ENCODE measurements around a stretch of chr14.

GRCh38 chr14:101763686-101764597 lies 2.4 kb downstream of the PPP2R5C start:
- PRO-cap, result no peak
- RAMPAGE, long total RNA, 4 experiments, result no peak in any of the 4 experiments

DNA sequence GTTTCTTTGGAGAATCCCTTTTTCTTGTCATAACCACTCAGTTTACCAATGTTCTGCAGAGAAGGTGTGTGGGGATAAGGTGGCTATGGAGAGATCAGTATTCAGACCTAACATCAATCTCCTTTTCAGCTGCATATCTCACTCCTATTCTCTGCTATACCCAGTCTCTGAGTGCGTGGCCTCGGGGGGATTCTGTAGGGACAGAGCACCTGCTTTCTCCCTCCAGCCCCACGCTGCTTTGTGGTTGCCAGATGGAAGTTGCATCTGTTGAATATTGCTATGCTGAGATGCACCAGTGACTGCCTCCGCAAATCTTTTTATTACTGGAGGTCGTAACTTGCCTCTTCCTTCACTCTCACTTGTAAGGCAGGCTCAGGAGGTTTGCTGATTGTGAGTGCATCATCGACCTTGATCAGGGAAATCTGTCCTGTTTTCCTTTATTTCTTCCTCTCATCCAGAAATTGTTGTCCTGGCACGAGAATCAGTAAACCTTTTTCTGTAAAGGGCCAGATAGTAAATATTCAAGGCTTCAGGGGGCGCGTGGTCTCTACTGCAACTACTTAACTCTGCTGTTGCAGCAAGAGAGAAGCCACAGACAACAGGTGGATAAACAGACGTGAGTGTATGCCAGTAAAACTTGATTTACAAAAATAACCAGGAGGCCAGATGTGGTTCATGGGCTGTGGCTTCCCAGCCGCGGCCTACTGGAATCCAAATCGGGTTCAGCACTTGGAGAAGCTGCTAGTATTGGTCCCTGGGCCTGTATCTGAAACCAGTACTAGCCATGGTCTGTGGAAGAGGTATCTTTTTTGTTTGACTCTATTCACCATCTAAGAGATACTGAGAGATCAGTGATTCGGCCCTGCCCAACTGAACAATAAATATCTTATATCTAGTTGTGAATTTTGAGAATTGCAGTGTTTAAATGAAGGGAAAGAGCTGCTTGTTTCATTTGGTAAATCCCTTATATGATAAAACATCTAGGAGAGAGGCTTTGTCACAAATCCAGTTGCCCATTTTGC lies 13.1 kb downstream of the PPP2R5C start:
- PRO-cap, result no peak
- RAMPAGE, long total RNA, 4 experiments, result no peak in any of the 4 experiments

DNA sequence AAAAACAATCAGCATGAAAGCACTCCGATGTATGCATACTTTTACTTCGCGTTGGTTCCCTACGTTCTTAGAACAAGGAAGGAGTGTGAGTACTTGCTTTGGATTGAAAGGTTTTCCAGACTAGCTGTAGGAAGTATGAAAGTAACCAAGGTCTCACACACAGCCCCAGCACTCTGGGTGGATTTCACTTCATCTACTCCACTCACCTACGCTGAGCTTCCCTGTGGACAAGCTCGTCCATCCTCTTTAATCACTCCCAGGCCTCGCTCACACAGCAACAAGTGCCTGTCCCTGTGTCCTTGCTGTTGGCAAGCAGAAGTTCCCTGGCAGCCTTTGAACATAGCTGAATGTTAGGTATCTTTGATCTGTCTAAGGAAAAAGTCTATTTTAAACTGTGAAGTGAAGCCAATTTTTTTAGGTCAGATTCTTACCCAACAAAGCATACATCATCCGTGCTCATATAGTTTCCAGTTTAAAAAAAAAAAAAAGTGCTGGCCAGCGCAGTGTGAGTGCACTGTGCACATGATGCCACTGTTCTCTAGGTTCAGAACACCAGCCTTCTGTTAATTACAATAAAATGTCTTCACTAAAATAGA lies 36.3 kb downstream of the PPP2R5C start:
- PRO-cap, result no peak
- RAMPAGE, long total RNA, 4 experiments, result no peak in any of the 4 experiments

DNA sequence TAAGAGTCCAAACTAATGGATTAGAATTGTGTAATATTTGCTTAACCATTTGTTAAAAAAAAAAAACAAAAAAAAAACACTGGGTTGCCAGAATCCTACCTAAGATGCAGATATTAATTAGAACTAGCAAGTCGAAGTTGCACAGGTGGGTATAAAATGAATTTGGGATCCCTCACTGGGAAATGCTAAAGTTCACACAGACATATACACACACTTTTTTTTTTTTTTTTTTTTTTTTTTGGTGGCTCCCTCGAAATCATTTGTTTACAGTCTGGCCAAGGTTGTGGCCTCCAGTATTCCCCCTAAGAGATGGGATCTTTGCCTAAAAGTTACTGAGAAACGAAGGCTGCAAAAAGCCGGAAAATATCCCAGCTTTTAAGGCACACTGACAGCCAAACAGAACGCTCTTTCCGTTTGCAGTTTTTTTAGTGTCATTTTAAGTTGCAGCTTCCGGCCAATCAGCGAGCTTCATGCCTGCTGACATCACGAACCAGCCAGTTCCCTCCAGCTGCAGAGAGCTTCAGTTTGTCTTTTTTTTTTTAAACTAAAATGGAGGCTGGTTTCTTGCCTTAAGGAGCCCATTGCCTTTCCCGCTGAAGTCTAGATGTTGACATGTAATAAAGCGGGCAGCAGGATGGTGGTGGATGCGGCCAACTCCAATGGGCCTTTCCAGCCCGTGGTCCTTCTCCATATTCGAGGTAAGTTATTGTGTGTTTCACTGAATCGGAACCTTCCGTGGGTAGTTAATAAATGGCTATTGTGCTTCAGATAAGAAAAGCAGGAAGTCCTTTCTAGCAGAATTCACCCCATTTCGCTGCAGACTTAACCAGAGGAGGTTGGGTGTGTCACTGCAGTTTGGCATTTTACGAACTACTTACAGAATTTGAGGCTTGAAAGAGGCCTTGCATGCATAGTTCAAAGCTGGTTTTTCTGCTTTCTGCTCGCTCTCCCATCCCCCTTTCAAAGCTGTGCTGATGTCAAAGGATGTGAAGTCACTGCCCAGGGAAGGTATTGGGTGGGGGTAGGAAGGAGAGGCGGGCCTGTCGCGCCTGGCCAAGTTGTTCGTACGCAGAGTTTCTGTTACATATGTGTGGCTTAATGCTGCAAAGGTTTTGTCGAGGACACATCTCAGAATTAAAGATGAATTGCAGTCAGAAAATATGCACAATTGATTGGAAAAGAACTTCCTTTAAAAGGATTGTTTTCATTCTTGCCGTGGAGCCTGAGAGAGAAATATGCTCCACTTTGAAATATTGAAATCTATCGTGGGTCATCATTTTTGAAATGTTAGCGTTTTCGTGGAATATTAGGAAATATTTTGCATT lies 48.3 kb downstream of the PPP2R5C start:
- PRO-cap, result bidirectional peak, plus-strand start at position 497 of the sequence, minus-strand start at position 400 of the sequence; bidirectional peak, plus-strand start at position 1,098 of the sequence, minus-strand start at position 962 of the sequence
- RAMPAGE, long total RNA, 4 experiments, result start-site peak on the plus strand in 4 of 4 experiments, centred at positions 507 to 537 of the sequence, 207 to 401 reads per replicate

- PRO-cap, result no peak
- RAMPAGE, long total RNA, 4 experiments, result no peak in any of the 4 experiments
These were observed 54.6 kb downstream of the PPP2R5C start for GRCh38 chr14:101816004-101816631.

- PRO-cap, result no peak
- RAMPAGE, long total RNA, 4 experiments, result no peak in any of the 4 experiments
These were observed 58.8 kb downstream of the PPP2R5C start for GRCh38 chr14:101820213-101820847.

DNA sequence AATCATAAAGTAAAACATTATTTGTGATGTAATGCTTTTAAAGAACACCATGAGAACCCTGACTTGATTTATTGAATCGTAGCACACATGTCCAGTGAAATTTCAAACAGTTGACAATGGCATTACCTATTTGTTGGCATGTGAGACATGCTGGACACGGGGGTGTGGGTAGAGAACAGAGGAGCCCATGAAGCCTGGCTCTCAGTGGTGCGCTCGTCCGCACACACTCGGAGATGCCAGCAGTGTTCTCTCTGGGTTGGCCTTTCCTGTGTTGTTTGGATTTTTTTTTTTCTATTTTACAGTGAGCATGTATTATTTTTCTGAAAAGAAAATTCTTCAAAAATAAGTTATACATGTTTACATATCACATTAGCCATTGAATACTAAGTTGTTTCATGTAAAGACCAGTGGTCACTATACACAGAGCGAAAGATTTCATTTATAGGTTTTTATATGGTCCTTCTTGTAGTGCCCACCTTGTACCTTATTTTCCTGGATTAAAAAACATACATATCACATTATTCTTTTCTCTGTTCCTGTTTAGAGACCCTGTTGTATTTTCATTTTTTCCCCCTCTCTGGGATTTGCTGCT lies 78.3 kb downstream of the PPP2R5C start:
- PRO-cap, result no peak
- RAMPAGE, long total RNA, 4 experiments, result no peak in any of the 4 experiments

DNA sequence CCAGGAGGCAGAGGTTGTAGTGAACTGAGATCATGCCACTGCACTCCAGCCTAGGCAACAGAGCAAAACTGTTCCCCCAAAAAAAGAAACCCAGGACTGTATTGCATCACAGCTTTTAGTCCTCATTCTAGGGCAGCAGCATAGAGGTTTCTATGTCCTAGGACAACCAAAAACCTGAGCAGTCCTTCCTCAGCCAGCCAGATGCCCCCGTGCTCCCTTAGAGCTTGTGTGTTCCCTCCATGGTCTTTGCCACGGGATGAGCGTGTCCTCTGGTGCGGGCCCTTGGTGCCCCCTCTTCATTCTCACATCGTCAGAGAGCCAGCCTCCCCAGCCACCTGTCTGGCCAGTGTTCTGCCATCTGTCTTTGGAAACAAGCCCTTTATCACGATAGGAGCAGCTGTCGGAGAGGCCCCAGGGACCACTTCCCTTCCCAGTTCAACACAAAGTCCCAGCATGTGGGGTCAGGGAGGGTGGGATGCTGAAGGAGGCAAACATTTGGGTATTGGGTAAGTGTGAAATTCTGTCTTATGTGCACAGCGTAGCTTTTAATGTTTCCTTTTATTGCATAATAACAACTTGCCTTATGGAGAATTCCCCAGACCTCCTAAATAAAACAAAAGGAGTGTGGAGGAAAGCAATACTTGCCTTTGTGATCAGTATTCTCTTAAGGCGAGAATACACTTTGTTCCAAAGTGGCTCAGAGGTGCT lies 44.5 kb downstream of the DYNC1H1 start:
- PRO-cap, result no peak
- RAMPAGE, long total RNA, 4 experiments, result no peak in any of the 4 experiments

GRCh38 chr14:102086661-102086923 lies 252 bp downstream of the HSP90AA1 start:
- PRO-cap, result no peak
- RAMPAGE, long total RNA, 4 experiments, result no peak in any of the 4 experiments

DNA sequence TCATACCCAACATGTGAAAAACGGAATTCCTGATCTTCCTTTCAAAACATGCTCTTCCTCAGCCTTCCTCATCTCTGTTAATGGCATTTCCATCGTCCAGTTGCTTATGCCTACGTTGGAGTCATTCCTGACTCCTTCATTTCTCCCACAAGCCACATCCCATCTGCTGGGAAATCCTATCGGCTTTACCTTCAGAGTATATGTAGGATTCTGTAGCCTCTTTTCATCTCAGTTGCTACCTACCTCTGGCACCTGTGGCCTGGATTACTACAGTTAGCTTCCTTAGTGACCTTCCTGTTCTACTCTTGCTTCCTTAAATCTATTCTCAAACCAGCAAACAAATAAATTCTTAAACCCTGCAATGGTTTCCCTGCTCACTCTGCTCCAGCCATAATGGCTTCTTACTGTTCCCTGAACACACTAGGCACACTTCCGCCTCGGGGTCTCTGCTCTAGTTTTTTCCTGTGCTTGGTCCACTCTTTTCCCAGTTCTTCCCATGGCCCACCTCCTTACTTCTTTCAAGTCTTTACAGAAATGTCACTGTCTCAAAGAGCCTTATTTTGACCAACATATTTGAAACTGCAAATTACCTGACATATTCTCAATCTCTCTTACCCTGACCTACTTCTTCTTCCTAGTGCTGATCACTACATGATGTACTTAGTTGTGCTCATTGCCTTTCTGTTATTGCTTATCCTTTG lies 8.4 kb upstream of the WDR20 start:
- PRO-cap, result no peak
- RAMPAGE, long total RNA, 4 experiments, result no peak in any of the 4 experiments

GRCh38 chr14:102321323-102322070 lies 2.0 kb downstream of the ZNF839 start:
- PRO-cap, result no peak
- RAMPAGE, long total RNA, 4 experiments, result no peak in any of the 4 experiments

DNA sequence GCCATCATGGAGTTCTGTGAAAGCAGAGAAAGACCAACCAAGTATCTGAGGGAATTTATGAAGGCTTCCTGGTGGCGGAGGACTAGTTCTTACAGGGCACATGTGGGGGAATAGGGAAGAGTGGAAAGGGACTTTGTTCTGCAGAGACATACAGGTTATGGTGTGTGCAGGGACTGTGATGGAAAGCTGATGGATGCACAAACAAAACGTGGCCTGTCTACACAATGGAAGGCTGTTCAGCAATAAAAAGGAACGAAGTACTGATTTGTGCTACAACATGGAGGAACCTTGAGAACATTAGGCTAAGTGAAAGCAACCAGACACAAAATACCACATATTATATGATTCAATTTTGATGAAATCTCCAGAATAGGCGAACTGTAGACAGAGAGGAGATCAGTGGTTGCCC lies 2.6 kb downstream of the TECPR2 start:
- PRO-cap, result no peak
- RAMPAGE, long total RNA, 4 experiments, result no peak in any of the 4 experiments

- PRO-cap, result no peak
- RAMPAGE, long total RNA, 4 experiments, result no peak in any of the 4 experiments
These were observed 68.9 kb downstream of the TECPR2 start for GRCh38 chr14:102431650-102432070.

DNA sequence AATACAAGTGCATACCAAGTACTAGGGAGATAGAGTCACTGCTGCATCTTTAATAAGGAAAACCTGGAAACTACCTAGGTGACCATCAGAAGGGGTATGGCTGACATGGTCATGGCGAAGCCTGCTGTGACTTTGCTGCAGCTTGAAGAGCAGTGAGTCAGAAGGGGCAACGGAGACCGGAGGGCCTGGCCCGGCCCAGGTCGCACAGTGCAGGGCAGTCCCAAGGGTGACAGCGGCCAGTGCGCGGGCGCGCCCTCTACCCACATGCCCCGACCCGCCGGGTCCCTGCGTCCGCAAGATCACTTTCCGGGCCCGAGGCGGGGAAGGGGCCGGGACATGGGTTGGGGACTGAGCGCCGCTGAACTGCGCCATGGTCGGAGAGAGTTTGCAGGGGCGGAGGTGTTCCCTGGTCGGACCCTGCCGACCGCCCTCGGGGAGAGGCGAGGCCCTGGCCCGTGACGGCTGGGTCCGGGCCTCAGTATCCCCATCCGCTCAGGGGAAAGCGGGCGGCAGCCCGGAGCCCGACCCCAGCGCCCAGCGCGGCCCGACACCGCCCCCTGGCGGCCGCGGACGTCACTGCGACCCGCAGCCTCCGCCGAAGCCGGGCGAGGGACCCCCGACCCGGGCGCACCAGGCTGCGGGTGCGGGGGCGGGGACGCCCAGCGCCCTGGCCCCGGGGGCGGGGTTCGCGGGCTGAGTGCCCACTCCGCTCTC lies 7.0 kb upstream of the ANKRD9 start:
- PRO-cap, result no peak
- RAMPAGE, long total RNA, 4 experiments, result no peak in any of the 4 experiments

GRCh38 chr14:102696342-102696951 lies 80.8 kb upstream of the TRAF3 start:
- PRO-cap, result no peak
- RAMPAGE, long total RNA, 4 experiments, result no peak in any of the 4 experiments

DNA sequence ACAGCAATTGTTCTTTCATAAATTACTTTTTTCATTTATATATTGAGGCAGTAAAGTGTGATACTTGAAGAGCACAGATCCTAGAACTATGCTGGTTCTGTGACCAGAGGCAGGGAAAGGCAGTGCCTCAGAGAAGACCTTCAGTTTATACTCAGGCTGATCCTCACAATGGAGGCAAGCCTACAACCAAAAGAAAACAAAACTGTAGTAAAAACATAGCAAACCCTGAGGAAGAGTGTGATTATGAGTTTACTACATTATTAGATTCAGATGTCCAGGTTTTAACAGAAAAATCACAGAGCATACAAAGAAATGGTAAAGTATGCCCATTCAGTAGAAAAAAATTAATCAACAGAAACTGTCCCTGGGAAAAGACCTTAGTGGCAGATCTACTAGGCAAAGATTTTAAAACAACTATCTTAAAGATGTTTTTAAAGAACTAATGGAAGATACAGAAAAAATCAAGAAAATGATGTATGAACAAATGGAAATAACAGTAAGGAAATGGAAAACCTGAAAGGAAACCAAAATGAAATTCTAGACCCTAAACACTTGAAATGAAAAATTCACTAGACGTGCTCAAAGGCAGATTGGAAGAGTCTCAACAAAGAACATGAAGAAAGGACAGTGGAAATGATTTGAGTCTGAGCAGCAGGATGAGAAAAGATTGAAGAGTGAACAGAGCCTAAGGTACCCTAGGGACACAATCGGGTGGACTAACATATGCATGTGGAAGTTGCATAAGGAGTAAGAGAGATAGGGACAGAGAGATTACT lies 74.5 kb upstream of the TRAF3 start:
- PRO-cap, result no peak
- RAMPAGE, long total RNA, 4 experiments, result no peak in any of the 4 experiments

DNA sequence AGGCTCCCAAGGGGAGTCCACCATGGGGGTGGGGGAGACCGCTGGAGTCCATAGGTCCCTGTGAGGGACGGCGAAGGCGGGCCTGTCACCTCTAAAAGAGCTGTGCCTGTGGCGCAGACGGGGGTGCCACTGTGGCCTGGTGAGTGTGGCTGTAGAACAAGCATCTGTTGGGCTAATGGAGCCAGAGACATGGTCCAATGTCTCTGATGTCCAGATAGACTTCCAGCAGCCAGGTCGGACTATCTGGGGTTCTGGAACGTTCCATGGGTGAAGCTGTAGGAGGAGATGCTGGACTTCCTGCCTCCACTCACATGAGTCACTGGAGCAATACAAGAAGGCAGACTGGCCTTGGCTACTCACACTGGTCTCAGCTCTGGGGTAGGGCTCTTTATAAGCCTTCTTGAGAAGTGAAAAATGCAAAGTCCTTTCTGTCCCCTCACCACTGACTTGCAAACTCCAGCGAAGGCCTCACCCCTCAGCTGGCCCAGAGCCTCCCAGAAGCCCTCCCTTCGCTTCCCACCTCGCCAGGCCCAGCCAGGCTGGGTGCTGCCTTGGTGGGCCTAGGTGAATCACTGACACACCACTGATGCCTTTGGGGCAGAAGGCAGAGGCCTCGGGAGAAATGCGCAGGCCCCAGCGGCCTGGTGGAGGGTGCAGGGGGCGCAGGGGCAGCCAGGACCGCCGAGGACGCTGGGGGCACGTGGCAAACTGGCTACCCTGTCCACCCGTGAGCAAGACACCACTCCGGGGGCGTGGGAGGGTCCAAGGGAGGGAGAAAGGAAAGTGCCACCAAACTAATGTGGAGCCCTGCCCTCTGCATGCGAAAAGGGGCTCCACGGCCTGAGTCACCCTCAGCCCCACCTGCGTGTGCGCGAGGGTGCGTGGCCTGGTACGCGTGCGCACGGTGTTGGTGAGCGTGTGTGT lies 1.0 kb upstream of the TRAF3 start:
- PRO-cap, result unidirectional peak, plus-strand start at position 359 of the sequence
- RAMPAGE, long total RNA, 4 experiments, result no peak in any of the 4 experiments

- PRO-cap, result no peak
- RAMPAGE, long total RNA, 4 experiments, result no peak in any of the 4 experiments
These were observed 3.3 kb downstream of the TRAF3 start for GRCh38 chr14:102780409-102781177.

DNA sequence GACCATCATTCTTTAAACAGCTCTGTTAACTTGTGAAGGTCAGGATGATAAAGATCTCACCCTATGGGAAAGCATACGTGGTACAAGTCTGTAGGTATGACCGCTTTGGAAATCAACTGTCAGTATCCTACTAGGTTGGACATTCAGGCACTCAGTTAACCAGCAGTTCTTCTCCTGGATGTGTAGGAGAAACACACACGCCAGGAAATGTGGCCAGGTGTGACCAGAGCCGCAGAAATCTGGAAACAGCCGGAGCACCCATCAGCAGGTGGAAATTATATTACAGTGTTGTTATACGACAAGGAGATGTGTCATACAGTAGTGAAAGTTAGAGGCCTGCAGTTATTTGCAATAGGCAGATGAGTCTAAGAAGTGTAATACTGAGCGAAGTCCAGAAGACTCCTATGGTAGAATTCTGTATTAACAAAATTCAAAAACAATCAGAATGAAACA lies 39.5 kb upstream of the AMN start:
- PRO-cap, result no peak
- RAMPAGE, long total RNA, 4 experiments, result no peak in any of the 4 experiments

GRCh38 chr14:102900684-102901674 lies 21.5 kb upstream of the AMN start:
- PRO-cap, result no peak
- RAMPAGE, long total RNA, 4 experiments, result no peak in any of the 4 experiments